ENCODE measurements around the genes SKOR2 and ZBTB7C.

- PRO-cap, result no peak
- RAMPAGE, long total RNA, 4 experiments, result no peak in any of the 4 experiments
Measured at GRCh38 chr18:45775132-45775843, 50.2 kb upstream of the SIGLEC15 start.

GRCh38 chr18:45803158-45803561, 22.3 kb upstream of the SIGLEC15 start:
- PRO-cap, result no peak
- RAMPAGE, long total RNA, 4 experiments, result no peak in any of the 4 experiments

DNA sequence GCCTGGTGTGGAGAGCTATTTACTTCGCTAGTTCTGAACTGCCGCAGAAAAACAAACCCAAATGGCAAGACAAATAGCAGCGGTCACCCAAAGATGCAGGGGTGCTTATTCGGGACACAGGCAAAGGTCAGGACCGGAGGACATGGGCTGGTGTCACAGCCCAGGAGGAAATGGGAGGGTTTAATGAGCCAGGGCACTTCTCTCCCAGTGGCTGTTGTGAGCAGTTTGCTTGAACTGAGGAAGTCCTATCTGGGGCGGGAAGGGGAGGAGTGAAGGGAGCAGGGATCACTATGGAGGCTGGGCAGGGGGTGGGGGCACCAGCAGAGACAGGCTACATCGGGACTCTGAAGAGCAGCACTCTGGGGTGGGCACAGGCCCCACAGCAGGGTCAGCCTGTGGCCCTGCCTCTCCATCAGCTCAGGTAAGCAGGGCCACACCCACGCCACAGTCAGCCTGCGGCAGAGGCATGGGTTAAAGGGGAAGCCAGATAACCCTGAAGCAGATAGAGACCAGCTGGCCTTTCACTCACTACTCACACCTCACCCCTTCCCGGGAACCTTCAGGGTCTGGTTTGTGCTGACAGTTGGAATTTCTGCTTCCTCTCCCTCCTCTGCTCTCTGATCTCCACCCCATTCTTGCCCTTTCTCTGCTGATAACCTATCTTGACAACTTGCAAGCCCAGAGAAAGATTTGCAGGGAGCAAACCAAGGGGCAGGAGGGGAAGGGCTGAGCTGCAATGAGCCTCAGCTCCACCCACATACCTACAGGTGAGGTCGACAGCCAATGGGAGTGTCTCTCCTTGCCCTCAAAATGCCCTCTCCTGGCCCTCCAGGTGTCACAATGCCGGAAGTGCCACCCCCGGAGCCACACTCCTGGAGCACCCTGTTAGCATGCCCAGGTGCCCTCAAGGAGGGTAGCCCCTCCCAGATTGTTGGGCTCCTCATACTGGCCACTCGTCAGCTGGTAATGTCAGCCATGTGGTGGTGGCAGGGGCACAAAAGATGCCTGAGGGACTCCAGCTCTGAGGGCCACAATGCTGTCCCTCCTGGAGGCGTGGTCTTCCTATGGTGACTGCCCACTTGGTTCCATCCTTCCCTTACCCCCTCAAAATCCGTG, 3.6 kb downstream of the SIGLEC15 start:
- PRO-cap, result no peak
- RAMPAGE, long total RNA, 4 experiments, result no peak in any of the 4 experiments

DNA sequence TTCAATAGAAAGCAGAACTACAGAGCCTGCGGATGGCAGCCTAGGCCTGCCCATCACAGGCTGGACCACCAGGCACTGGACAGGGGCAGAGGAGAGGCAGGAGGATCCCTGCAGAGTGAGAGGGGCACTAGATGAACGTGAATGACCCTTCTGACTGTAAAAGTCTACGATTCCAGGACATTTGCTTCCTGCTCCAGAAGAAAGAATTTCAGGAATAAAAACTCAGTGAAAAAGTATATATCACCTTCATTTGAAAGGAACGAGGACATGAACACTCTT, 23.7 kb downstream of the SIGLEC15 start:
- PRO-cap, result no peak
- RAMPAGE, long total RNA, 4 experiments, result no peak in any of the 4 experiments

DNA sequence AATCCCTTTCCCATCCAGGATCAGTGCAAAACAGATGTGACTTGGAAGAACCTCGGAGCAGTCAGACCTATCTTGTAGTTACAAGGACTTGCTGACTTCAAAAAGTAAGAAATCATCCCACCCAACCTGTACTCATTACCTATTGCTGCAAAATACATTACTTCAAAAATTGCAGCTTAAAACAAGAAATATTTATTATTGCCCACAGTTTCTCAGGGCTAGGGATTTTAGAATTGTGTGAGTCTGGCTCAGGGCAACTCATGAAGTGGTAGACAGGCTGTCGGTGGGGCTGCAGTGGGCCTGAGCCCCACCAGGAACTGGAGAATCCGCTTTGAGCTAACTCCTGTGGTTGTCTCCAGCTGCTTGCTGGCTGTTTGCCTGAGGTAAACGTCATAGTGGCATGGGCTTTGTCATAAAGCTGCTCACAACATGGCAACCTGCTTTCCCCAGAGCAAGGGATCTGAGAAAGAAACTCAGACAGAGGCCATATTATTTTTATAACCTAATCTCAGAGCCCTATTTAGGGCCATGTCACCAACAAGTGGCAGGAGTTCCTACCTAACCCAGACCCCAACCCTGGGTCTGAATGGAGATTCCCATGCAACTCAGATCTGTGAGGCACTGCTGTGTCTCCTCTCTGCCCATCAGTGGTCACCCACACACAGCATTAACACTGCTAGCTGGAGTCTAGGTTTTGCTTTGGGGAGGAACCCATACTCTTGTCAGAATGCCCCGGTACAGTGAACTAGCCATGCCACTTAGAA, 5.5 kb upstream of the PSTPIP2 start:
- PRO-cap, result no peak
- RAMPAGE, long total RNA, 4 experiments, result no peak in any of the 4 experiments

DNA sequence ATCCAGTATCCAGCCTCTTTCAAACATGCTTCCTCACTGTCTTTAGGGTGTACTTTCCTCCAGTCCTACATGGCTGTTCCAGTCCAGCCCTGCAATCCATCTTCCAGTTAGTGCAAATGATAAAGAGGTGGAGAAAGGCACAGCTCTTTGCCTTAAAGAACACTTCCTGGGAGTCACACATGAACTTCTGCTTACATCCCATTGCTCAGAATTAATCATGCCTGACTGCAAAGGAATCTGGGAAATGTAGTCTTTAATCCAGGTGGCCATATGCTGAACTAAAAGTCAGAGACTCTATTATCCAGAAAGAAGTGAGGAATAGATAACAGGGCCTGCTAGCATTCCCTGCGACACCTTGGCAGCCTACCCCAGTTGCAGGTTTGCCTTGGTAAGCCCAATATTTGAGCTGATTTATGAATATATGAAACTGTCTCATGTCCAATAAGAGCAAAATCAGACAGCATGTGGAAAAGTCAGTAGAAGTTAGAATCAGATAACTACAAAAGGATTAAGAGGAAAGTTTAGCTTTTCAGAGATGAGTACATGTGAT, 9.2 kb upstream of the RNF165 start:
- PRO-cap, result no peak
- RAMPAGE, long total RNA, 4 experiments, result no peak in any of the 4 experiments

DNA sequence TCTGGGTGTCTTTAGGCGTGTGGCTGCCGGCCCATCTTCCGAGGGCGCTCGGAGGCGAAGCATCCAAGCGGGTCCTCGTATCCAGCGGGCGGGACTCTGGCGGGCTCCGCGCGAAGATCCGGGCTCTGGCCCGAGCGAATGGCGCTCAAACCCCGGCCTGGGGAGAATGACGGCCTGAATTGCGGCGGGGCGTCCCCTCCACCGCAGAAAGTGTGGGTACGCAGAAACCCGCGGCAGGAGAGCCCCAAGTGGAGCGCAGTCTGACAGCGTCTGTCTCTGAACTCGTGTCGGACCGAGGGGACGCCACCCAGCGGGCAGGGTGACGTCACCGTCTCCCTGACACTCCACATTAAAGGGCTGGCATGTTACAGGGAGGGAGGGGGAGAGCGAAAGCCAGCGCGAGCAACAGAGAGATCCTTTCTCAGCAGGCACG, at the start of gene SKOR2:
Gene SKOR2, minus strand, starts transcription at position 278 of the 433 bp plus-strand sequence.
- PRO-cap, result no peak
- RAMPAGE, long total RNA, 4 experiments, result no peak in any of the 4 experiments

- PRO-cap, result no peak
- RAMPAGE, long total RNA, 4 experiments, result no peak in any of the 4 experiments
Measured at GRCh38 chr18:47879292-47880018, 51.0 kb downstream of the SMAD2 start.

DNA sequence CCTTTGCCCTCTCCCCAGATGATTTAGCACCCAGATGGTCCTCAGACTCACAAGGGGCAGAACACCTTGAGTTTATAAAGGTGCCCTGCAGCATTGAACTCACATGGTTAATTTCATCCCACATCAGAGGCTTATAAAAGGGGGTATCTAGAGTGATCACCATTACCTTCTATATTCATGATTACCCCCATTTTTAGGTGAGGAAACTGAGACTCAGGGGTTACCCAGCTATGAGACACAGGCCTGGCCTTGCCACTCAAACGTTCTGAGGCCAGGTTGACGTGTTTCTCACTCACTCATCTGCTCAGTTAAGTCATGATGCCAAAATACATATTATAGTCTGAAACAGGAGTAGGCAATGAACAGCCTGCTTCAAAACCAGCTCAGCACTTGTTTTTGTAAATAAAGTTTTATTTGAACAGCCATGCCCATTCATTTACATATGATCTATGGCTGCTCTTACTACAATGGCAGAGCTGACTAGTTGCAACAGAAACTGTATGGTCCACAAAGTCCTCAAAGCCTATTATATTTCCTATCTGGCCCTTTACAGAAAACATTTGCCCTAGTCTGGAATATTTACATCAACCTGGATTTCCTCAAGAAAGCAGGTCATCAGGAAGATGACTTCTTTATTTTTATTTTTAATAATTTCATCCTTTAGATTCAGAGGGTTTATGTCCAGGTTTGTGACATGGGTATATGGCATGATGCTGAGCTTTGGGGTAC, 74.1 kb upstream of the SMAD2 start:
- PRO-cap, result no peak
- RAMPAGE, long total RNA, 4 experiments, result no peak in any of the 4 experiments

GRCh38 chr18:48136356-48137503, 206.3 kb upstream of the SMAD2 start:
- PRO-cap, result no peak
- RAMPAGE, long total RNA, 4 experiments, result no peak in any of the 4 experiments

GRCh38 chr18:48161190-48161997, 230.9 kb upstream of the SMAD2 start:
- PRO-cap, result bidirectional peak, plus-strand start at chr18:48161444, minus-strand start at chr18:48161341; bidirectional peak, plus-strand start at chr18:48161905, minus-strand start at chr18:48161682
- RAMPAGE, long total RNA, 4 experiments, result no peak in any of the 4 experiments

DNA sequence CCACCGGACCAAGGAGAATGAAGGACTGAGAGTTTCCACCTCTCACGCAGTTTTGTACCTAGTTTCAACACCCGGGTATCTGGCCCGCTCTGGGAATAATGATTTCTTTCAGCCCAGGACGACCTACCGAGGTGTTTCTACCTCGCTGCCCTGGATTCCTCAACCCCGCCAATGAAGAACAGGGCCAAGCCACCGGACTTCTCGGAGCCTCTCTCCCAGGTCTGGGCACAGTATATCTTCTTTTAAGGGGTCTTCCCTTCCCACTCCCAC, 1.5 kb downstream of the ZBTB7C start:
- PRO-cap, result no peak
- RAMPAGE, long total RNA, 4 experiments, result no peak in any of the 4 experiments

DNA sequence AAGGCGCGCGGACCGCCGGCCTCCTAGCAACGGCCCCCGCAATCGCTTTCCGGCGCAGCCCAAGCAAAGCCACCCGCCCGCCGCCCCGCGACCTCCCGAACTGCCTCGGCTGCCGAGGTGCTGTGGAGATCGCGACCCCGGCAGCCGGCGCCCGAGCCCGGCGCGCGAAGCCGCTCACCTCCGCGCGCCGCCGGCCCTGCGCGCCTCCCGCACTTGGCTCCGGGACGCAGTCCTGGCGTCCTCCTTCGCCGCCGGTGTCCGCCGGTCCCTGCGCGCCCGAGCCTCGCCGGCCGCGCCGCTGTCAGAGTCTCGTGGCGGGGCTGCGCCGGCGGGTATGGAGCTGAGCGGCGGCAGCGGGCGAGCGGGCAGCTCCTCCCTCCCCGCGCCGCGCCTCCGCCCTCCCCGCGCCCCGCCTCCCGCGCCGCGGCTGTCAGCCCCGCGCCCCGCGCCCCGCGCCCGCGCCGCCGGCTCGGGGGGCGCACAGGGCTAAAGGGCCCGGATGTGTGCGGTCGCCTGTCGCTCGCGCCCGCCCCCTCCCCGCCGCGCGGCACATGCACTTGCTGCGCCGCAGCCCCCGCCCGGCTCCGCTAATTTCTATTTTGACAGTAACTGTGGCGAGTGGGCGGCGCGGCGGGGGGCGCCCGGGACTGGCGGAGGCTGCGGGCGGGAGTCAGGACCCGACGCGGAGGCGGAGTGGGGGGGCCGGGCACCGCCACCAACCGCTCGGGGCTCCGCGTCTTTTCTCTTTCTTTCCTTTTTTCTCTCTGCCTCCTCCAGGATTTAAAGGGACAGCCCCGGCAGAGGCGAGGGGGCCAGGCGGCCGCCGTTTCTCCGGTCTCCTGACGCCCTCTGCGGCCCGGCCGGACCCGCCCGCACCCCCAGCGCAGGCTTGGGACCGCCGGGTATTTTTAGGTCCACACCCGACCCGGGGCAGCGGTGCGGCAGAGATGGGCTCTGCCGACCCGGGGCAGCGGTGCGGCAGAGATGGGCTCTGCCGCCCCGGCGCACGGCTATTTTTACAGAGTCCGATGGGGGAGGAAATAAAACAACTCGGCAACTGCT, at the start of gene ZBTB7C:
Gene ZBTB7C, minus strand, starts transcription at position 336 of the 1,062 bp plus-strand sequence.
- PRO-cap, result unidirectional peak, minus-strand start at position 309 of the sequence; bidirectional peak, plus-strand start at position 683 of the sequence, minus-strand start at position 395 of the sequence
- RAMPAGE, long total RNA, 4 experiments, result no peak in any of the 4 experiments

DNA sequence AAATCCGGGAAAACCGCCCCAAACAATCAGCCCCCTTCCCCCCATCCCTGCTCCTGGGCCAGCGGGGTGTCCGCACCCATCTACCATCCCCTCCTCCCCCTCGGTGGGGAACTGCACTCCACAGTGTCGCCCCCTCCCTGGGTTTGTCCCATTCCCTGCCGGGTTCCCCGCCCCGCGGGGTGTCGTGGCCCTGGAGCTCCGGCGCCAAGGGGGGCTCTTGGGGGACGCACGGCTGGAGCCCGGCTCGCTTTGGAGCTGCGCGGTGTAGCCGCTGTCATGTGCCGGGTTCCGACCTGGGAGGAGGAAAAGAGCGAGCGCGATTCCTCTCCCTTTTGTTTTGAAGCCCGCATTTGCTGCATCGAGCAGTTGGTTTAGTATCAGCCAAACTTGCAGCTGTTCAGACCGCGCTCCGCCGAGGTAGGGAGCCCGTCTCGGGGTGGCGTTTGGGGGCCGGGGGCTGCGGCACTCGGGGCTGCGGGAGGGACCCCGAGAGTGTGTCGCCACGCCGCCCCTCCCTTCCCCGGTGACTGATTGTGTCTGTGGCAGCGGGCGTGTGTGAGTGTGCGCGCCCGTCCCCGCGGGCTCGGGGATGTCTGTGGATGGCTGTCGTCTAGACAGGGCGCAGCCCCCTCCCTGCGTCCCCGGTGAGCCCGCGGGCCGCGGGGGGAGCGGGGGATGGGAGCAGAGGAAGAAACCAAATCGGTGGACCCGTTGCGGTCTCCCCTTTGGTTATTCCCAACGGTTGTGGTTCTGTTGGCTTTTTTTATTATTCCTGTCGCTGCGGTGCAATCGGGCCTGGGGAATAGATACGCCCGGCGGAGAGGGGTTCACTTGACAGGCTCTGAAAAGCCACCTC, 812 bp downstream of the CTIF start:
- PRO-cap, result unidirectional peak, minus-strand start at position 529 of the sequence
- RAMPAGE, long total RNA, 4 experiments, result start-site peak on the plus strand in 2 of 4 experiments, centred at positions 260 to 374 of the sequence, 5 to 23 reads per replicate

- PRO-cap, result no peak
- RAMPAGE, long total RNA, 4 experiments, result no peak in any of the 4 experiments
Measured at GRCh38 chr18:48548408-48549039, 9.7 kb downstream of the CTIF start.

DNA sequence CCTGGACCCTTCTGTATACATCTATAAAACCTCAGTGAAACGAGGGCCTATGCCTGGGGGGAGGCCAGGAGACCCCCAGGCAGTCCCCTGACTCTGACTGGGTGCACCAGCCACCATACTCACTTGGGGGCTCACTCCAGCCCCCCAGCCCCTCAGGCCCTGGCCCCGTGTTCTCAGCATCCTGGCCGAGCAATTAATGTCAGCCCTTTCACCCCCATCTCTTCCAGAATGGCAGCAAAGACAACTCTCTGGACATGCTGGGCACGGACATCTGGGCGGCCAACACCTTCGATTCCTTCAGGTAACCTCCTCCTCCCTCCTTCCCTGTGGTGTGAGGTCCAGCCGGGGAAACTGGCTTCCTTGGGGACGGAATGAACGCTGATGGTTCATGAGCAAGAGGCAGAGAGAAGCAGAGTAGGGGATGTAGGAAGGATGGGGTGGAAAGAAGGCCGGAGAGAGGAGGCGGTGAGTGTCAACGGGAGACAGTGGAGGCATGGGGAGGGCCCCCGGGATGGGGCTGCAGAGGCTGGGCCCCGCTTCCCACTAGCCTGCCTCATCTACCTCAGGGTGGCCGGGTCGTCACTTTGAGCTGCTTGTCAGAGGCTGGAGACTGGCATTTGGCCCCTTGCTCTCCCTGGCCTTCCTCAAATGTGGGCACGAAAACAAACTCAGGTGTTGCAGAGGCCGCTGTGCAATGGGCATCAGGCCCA, 124.8 kb downstream of the CTIF start:
- PRO-cap, result no peak
- RAMPAGE, long total RNA, 4 experiments, result no peak in any of the 4 experiments

GRCh38 chr18:48713219-48714074, 174.6 kb downstream of the CTIF start:
- PRO-cap, result no peak
- RAMPAGE, long total RNA, 4 experiments, result no peak in any of the 4 experiments

DNA sequence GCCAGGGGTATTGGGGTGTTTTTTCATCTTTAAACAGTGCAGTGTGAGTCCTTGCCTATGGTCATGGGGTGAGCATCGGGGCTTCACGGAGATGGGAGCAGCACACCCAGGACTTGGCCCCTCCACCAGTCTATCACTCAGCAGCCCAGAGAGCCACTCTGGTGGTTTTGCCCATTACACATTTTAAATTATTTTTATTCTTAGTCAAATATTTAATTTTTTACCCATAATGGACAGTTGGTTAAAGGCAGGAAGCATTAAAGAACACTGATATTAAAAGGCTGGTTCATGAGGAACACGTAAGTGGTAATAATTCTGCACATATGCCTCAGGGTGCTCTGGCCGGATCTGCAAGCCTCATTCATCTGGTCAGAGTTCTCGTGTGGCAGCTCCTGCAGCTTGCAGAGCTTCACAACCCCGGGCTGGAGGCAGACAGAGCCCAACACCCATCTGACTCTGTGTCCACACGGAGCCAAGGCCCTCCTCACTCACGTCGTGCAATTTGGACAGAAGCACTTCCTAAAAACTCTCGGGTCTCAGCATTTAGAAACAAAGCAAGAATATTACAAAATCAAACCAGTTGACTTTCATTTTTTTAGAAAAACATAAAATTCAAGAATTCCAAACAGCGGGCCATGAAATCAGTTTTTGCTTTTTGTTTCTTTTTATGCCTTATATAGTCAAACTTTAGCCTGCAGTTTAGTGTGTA, 204.1 kb downstream of the CTIF start:
- PRO-cap, result no peak
- RAMPAGE, long total RNA, 4 experiments, result no peak in any of the 4 experiments

GRCh38 chr18:48926257-48927122, 24.3 kb downstream of the SMAD7 start:
- PRO-cap, result no peak
- RAMPAGE, long total RNA, 4 experiments, result no peak in any of the 4 experiments

DNA sequence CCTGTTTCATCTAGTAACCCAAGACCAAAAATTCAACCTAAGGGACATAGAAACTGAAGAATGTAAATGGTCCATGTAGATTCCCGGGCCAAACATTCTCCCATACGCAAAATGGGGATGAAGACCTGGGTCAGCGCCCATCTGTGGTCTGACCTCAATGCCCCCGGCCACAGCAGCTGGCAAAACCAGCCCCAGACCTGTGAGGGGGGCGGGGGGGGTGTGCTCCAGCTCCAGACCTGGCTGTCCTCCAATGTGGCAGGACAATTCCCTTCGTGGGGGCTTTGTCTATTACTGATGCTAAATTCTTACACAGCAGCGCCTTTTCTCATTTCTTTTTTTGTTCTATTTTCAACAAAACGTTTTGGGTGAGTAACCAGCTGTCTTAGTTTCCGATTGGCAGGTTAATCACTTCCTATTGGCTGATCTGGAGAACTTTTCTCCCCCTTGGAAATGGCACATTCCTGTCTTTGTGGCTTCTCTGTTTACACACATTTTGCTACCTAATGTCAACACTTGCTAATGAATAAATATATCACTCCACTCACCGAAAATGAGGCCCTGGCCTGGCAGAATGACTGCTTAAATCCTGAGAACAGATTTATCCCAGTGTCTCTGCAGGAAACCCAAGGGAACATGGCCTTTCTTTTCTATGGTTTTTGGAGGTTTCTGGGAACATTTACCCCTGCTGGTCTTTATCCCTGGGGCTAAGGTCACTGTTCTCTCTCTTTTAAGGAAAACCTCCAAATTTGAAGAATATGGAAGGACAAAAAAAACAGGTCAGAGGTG, 4.4 kb downstream of the SMAD7 start:
- PRO-cap, result unidirectional peak, minus-strand start at position 344 of the sequence
- RAMPAGE, long total RNA, 4 experiments, result no peak in any of the 4 experiments